Skeletal muscle cell (primary cell): ENCODE results near the gene RABL3.

- RRBS: no CpG with 5 or more reads among the region's 5 CpGs
Observed at GRCh38 chr3:119435560-119436558, 27.6 kb downstream of the TMEM39A start.

DNA sequence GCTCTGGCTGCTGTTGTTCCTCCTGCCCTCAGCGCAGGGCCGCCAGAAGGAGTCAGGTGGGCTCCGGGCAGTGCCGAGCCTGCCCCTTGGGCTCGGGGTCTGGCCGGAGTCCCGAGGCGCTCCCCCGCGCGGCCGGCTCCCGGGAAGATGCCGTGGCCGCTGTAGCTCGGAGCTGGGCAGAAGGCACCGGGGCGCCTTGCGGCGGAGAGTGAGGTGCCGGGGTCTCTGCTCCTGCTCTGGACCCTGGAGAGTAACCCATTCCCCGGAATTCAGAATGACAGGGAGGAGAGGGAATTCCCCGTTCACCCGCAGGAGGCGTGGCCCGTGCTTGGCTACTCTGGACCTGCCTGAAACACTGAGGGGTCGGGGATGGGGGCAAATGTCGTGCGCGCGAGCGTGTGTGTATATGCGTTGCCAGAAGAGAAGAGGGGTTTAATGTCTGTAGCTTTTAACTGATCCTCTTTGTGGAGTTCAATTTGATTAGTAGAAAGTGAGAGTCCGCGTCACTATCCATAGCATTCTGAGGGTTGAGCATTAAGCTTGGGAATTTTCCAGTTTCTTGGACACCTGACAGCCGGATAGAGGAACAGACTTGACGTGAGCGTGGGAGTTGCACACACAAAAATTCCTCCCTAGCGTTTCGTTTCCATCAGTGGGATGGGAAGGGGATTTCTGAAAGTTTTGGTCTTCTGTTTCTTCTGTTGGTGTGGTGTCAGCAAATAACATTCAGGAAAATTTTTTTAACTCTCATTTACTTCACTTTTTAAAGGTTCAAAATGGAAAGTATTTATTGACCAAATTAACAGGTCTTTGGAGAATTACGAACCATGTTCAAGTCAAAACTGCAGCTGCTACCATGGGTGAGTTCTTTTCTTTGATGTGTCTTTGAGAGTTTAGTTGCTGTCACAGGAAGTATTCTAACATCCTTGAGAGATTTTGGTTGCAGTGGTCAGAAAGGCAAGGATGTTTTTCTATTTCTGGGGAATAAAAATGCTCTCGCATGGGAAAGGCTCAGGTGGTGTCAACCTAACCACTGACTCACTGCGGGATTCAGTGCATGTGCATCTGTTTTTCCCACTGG, 628 bp downstream of the POGLUT1 start:
- RRBS: 2% methylated on average over 11 of the region's 43 CpGs

GRCh38 chr3:119497698-119498234, 581 bp upstream of the TIMMDC1 start:
- RRBS: no CpG with 5 or more reads among the region's 14 CpGs

- RRBS: no CpG with 5 or more reads among the region's 5 CpGs
Observed at GRCh38 chr3:119589082-119589608, 8.5 kb upstream of the PLA1A start.

DNA sequence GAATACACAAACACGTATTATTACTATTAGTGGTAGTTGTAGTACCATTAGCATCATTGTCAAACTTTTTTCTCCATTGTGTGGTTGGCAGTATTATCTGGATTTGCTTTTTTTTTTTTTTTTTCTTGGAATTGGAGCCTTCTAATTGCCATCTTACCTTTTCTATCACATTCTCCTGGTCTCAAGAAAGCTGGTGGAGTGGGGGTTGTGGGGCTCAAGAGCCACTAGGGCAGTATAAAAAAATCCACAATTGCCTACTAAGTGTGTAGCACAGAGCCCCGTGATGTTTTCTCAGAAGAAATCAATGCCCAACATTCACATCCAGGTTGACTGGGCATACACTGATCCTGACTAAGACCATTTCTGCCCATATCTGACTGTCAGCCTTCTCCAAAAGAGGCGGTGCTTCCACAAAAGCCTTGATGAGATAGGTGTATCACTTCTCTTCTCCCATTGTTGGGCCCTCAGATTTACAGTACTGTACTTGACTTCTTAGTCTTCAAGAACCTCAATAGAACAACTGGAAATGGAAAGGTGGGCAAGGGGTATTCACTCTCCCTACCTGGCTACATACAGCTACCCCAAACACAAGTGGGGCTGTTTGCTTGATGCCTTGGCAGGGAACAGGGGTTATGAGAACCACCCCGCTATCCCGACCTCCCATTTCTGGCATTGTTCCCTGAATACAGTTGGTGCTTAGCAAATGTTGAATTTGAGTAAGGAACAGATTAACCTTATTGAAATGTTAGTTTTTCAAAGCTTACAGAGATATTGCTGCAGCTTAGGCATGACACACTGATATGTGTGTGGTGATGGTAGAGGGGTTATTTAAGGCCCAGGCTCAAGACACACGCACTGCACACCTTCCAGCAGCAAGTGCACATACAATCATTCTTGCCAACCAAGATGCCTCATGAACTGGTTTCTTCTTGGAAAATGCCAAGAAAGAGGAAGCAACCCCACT, 1.3 kb downstream of the POPDC2 start:
- RRBS: no CpG with 5 or more reads among the region's 6 CpGs

GRCh38 chr3:119659774-119660354, 525 bp downstream of the POPDC2 start:
- RRBS: no CpG with 5 or more reads among the region's 8 CpGs

DNA sequence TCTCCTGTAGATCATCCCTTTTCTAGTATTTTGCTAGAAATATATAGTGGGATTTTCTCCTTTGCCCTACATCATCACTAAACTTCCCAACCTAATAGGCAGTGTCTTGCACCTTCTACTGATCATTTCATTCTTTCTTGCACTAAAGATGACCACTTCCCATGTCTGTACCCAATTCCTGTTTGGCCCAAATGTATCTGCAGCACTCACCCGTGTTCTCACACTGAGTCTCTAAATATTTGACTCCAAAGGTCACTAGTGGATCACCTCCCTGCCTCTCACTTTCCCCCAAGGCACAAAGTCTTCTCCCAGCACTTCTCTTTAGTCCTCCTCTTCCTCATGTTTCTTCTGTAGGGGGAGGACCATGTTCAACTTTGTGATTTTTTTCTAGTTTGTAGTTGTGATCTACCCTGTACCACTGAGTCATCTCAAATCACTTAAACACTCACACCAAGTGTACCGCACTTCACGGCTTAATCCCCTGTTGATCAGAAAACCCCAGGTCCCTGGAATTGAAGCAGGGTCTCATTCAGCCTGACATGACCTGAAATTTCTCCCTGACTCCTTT, 13.9 kb downstream of the NR1I2 start:
- RRBS: no CpG with 5 or more reads among the region's 3 CpGs

DNA sequence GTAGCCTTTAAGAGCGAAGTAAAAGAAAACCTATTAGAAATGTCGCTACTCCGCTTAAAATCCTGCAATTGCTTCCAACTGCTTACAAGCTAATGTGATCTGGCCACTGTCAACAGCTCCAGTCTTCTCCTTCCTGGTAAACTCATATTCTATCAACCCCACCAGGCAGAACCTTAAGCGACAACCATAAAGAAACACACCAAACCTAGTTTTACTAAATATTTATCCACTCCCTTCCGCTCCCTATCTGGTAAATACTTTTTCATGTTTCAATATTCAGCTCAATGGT, 110.2 kb downstream of the NR1I2 start:
- RRBS: no CpG with 5 or more reads among the region's 5 CpGs

DNA sequence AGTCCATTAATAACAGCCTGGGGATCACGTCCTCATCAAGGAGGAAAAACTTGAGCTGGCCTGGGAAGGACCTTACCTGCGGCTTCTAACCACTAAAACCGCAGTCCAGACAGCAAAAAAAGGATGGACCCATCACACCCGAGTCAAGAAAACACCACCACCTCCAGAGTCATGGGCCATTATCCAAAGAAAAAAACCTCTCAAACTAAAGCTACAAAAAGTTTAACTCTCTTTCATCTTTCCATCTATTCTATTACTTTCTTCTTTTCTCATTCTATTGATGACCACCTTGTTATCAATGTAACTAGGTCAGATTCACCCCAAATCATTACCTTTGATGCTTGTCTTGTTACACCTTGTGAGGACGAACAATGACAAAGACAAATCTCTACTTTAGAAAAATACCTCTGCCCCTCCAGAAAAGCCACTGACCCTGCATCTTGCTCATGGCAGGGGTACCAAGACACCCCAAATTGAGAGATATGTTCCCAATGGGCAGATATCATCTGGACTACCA, 51.1 kb downstream of the GSK3B start:
- RRBS: no CpG with 5 or more reads among the region's 5 CpGs

DNA sequence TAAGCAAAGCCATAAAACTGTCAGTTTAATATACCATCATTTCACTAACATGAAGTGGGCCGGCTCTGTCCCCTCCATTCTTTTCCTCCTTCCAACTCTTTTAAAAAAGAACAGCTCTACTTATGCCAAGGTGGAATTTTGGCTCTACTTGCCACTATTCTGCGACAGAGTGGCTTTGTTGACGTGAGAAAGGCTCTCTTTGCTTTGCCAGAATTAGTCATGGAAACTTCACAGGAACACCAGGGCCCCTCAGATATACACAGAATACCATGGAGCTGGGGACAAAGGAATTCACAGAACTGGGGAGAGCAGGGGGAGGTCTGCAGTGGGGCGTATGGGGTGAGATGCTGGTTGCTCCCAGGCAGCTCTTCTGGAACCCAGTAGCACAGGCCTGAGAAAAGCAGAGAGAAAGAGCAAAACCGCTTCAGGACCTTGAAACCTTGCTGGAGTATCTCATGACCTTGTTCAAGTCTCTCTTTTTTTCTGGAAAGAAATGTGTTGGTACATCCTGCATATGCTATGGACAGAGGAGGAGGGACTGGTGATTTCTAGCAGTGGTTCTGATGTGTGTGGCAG, 29.5 kb downstream of the FSTL1 start:
- RRBS: no CpG with 5 or more reads among the region's 5 CpGs

DNA sequence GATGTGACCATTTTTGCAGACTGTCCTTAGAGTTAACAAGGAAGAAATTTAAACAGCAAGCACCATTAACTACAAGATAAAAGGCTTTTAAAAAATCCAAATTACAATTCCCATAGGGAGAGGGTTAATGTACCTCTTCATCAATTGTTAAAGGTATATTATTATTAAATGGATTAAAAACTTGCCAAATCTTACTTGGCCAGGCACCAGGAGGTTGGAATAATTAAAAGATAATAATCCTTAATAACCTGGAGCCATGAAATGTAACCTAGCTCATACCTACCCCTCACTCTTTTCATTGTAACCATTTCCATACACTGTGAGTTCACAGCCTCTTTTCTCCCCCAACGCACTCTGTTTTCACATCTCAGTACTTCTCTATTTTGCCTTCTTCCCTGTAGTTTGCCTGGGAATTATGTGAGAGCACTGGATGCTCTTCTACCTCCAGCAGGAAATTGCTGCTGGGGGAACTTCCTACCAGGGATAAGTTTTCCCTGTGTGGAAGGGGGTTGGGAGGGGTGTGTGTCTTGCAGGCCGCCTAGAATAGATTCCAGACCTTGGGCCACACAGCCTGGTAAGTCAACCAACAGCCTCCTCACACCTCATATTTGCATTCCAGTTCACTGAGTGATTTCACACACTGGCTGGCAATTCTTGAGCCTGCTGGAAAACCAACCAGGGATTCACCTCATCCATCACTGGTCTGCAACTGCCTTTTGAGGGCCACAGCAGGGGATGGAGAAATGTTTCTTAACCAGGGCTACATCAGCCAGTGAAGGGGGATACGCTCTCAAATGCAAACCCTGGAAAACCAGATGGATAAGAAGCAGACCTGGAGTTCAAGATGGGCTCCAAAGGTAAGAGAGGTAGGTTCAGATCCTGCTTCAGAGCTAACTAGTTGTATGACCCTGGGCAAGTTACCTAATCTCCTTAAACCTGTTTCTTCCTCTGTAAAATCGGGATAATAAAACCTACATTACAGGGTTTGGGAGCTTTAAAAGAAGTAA, 2.2 kb downstream of the FSTL1 start:
- RRBS: no CpG with 5 or more reads among the region's 4 CpGs

- RRBS: no CpG with 5 or more reads among the region's 1 CpG
Observed at GRCh38 chr3:120532901-120533190, 63.3 kb upstream of the NDUFB4 start.

GRCh38 chr3:120603259-120604015, 7.3 kb downstream of the NDUFB4 start:
- RRBS: no CpG with 5 or more reads among the region's 6 CpGs

- RRBS: no CpG with 5 or more reads among the region's 4 CpGs
Observed at GRCh38 chr3:120616261-120616543, 20.1 kb downstream of the NDUFB4 start.

DNA sequence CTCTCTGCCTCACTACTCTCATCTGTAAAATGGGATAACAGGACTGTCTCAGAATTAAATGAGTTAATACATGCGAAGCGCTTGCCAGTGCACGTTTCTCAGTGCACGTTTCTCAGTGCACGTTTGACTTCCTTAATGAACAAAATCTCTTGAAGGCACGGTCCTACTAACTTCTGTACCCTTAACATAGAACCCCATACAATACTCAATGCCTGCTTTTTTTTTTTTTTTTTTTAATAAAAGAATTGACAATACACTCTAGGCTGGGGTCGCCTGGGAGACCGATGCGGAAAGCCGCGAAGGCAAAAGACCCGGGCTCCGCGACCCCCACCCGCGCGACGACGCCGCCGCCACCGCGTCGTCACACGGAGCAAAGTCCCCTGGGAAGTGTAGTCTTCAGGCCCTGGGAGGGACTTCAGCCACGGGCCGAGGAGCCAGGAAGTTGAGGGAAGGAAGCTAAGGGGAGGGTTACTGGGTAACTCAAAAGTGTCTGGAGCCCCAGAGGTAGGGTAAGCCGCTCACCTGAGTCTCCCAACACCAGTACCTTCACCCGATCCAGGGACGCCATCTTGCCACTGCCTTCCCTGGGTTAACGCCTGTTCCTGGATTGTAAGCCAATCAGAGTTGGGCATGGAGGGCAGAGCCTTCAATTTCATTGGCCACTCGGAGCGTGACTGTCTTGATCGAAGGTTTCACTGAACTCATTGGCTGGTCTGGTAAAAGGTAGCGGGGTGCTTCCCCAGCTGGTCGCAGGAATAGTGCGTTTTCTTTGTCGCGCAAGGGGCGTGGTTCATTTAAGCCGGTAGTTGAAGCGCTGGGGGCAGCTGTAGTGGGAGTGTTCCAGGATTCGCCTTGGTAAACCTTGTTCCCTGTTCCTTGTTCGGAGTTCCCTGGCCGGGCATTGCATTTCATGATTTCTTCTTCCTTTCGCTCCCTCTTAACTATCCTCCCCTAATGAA, at the start of gene RABL3:
TSS of gene RABL3 (minus strand) at position 577 of the 959 bp plus-strand sequence.
- RRBS: 0% methylated on average over 2 of the region's 46 CpGs

- RRBS: no CpG with 5 or more reads among the region's 23 CpGs
Observed at GRCh38 chr3:120907653-120908161, 298 bp upstream of the STXBP5L start.

- RRBS: no CpG with 5 or more reads among the region's 2 CpGs
Observed at GRCh38 chr3:121591462-121591871, 1.7 kb upstream of the FBXO40 start.

GRCh38 chr3:121654543-121655039, 6.1 kb downstream of the HCLS1 start:
- RRBS: no CpG with 5 or more reads among the region's 3 CpGs

DNA sequence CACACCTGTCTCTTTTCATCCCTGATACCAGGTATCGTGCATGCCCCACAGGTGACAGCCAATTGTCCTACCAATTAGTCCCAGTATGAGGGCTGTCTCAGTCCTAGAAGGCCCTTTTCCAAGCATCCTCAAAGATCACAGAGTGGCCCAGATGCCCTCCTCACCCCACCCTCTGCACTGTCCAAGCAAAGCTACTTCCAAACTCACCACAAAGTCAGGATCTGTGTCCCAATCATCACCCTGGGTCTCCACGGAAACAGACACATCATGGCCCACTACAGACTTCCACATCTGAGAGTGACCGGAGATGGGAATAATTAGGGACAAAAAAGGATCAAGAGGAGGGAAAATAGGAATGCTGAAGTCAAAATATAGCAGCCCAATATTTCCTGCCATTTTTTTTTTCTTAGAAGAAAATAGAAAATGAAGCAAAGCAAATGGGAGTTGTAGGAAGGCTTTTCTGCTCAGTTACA, 2.6 kb downstream of the HCLS1 start:
- RRBS: no CpG with 5 or more reads among the region's 3 CpGs